SK-N-DZ (cell line): ENCODE data around the gene HIVEP2.

DNA sequence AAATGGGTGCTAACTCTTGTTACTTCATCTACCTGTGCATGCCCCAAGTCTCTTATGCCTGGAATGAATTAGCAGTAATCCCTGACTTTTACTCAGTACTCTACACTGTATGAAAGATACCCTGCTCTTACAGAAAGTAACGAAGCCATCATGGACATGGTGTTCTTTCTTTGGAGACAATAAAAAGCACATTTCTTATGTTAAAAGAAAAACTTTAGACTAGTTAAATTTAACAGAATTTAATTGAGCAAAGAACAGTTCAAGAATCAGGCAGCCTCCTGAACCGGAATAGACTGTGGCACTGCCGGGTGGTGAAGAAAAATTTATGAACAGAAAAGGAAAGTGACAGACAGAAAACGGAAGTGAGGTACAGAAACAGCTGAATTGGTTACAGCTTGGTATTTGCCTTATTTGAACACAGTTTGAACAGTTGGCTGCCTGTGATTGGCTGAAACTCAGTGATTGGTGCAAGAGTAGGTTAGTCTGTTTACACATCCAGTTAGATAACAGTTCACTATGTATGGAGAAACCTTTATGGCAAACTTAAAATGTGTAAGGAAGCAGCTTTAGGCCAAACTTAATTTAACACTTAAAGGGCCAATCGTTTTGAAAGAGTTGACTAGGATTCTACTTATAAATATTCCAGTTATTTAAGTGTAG is 115.9 kb upstream of the CITED2 start:
RAMPAGE:
- cytosol, long total RNA: no peak
- nucleus, long total RNA: no peak

RAMPAGE:
- cytosol, long total RNA: no peak
- nucleus, long total RNA: no peak
Measured at GRCh38 chr6:139587965-139588585, 213.6 kb upstream of the CITED2 start.

DNA sequence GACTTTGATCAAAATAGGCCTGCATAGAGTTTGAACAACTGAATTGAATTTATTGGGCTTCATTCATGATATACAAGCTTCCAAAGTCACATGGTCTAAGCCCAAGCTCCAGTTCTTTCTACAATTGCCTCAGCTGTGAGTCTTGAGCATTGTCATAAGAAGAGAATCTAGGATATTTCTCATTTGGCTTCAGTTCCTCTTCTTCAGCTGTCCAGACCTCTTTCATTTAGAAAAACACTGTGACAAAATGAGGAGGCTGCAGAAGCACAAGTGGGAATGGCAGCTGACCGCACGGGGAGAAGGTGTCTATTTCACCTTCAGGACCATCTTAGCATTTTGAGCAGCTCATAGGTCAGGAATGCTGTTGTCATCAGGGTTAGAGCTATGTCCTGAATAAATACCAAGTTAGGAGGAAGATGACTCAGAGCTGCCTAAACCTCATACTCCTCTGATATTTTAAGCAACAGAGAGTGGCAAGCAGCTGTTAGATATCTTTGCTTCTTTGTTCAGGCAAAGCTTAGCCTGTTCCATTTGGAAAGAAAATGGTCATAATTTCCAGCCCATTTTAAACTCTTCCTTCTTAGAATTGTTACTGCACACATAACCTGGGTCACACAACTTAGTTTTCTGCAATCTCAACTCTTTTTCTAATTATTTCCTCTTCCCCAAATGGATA is 390.1 kb upstream of the CITED2 start:
RAMPAGE:
- cytosol, long total RNA: no peak
- nucleus, long total RNA: no peak

GRCh38 chr6:140148193-140149041 is 774.0 kb upstream of the CITED2 start:
RAMPAGE:
- cytosol, long total RNA: no peak
- nucleus, long total RNA: no peak

RAMPAGE:
- cytosol, long total RNA: no peak
- nucleus, long total RNA: no peak
Measured at GRCh38 chr6:141421385-141421860, 711.3 kb upstream of the GJE1 start.

RAMPAGE:
- cytosol, long total RNA: no peak
- nucleus, long total RNA: no peak
Measured at GRCh38 chr6:141488563-141489049, 644.1 kb upstream of the GJE1 start.

RAMPAGE:
- cytosol, long total RNA: no peak
- nucleus, long total RNA: no peak
Measured at GRCh38 chr6:142147441-142147857, 386 bp downstream of the VTA1 start.

RAMPAGE:
- cytosol, long total RNA: no peak
- nucleus, long total RNA: no peak
Measured at GRCh38 chr6:142376096-142376674, 74.4 kb downstream of the ADGRG6 start.

DNA sequence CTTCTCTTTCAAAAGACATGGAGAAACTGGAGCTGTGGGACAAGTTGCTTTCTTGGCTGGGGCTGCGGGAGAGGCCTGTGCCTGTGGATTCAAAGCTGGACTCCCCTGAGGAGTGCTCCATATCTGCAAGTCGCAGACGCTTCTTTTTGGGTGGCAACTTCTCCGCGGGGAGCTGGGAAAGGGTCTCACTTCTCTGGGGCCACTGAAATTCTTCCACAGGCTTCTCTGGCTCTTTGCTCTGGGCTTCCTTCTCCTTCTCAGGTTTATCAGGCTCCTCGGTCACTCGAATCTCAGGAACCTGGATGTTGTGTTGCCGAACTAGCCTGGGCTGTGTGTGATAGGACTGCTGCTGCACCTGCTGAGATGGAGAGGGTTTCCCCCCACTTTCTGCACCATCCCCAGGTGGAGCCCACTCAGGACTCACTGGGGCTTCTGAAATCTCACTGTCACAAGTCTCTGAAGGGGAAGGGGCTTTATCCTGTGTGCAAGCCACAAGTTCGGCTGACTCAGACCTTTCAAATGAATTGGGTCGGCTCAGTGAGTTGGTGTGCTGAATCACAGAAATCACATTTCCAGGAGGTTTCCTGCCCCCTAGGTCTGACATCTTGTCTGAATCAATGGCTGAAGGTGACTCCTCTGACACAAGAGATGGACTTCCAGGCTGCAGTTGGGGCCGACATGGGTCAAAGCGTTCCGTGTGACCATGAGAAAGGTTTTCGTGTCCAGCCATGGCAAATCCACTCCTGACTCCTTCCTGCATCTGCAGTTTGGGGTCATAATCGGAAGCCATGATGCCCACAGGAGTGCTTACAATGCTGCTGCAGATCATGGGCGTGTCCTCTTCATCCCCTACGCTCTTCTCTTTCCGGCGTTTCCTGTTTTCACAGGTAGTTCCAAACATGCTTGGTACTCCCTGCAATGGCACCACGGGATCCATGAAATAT is 172.9 kb downstream of the HIVEP2 start:
RAMPAGE:
- cytosol, long total RNA: no peak
- nucleus, long total RNA: no peak

DNA sequence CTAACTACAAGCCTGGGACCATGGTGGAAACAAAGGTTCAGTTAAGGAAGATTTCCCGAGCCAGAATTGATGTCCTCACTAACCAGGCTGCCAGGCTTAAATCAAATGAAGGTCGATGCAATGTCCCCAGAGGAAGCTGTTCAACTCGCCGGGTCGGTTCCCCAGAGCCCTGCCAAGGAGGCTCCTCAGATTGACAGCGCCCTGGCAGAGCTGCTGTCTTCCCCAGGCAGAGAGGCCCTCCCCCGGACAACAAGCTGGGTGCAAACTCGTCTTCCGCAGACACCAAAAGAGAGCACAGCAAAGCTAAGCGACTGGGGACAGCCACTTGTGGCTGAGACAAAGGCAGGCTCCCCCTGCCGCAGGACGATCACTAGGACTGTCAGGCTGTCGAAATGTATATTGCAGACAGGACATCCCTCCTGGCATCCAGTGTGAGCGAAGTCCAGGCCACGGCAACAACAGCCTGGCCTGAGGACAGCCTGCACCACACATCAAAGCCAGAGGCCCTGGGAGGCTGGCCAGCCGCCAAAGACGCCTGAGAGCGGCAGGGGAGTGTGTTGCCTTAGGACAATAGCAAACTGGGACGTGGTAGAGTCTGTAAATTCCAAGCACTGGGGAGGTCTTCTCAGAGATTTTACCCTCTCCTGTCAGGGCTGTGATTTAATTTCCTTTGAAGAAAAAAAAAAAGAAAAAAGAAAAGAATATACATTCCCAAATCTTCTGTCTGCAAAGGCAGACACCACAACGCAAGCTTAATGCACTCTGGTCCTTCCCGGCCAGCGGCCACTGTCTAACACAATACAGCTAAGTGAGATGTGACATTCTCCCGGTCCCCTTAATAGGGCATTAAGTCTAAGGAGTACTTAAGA is 99.1 kb downstream of the HIVEP2 start:
RAMPAGE:
- cytosol, long total RNA: no peak
- nucleus, long total RNA: no peak

DNA sequence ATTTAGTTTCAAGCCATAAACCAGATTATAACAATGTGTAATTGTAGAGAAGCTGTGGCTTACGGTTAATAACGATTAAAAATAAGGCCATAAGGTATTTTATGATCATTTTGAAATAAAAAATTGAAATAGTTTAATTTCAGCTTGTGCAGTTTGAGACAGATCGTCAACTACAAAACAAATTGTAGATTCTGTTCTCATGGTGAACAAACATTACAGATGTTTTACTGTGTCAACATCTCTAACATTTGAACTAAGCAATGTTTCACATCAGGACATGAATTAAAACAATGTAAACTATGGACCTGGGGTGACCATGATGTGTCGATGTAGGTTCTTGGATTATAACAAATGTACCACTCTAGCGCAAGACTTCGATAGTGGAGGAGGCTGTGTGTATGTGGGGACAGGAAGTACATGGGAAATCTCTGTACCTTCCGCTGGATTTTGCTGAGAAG is 17.2 kb downstream of the HIVEP2 start:
RAMPAGE:
- cytosol, long total RNA: no peak
- nucleus, long total RNA: no peak

DNA sequence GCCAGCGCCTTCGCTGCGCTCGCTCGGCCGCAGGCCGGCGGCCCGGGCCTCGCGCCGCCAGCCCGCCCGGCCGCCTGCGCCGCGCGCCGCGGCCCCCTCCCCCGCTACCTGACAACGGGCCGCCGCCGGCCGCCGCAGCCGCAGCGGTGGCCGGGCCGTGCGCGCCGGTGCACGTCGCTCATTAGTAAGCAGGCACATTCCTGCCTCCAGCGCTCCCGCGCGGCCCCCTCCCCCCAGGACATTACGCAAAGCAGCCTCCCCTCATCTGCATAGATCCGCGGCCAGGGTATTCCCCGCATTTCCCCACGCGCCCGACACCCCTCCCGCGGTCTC is at the start of gene HIVEP2:
HIVEP2 (minus strand) TSS at position 186 of the 333 bp plus-strand sequence.
RAMPAGE:
- cytosol, long total RNA: no peak
- nucleus, long total RNA: no peak

DNA sequence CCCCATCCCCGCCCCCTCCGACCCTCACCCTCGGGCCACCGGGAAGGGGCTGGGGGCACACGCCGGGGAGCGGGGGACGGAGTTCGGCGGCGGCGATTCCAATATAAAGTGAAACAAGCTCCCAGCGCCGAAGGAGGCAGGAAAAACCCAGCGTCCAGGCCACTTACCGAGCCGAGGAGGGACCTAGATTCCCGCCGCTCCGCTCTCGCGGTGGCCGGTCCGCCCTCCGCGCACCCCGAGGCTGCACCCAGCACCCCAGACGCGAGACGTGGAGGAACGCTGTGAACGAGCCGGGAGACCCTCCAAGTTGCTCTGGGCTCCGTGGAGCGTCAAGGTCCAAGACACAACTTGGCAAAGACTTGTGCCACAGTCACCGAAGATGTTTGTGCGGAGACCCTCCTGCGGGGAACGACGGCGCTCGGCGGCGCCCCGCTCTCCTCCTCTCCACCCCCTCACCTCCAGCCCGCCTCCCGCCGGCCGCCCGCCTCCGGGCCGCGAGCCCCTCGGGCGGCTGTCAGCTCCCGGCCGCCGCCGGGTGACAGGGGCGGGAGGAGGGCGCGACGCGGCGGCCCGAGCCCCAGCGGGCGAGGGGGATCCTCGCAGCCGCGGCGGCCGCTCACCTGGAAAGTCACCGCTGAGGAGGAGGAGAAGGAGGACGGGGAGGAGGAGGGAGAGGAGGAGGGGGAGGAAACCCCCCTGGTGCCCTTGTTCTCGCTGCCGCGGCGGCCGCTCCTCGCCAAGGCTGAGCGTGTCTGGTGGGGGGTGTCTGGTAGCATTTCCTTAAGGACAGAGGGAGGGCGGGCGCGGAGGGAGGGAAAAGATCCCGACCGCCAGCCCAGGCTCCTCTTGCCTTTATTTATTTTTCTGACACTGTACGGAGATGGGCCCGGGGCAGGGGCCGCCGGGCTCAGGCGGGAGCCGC is 609 bp upstream of the HIVEP2 start:
RAMPAGE:
- cytosol, long total RNA: no peak
- nucleus, long total RNA: no peak

RAMPAGE:
- cytosol, long total RNA: no peak
- nucleus, long total RNA: no peak
Measured at GRCh38 chr6:142946246-142946399, 1.1 kb upstream of the HIVEP2 start.

RAMPAGE:
- cytosol, long total RNA: no peak
- nucleus, long total RNA: no peak
Measured at GRCh38 chr6:142948652-142948851, 3.6 kb upstream of the HIVEP2 start.

RAMPAGE:
- cytosol, long total RNA: no peak
- nucleus, long total RNA: no peak
Measured at GRCh38 chr6:143060102-143060619, 528 bp upstream of the AIG1 start.

RAMPAGE:
- cytosol, long total RNA: no peak
- nucleus, long total RNA: no peak
Measured at GRCh38 chr6:143451203-143451402, 498 bp downstream of the PEX3 start.

DNA sequence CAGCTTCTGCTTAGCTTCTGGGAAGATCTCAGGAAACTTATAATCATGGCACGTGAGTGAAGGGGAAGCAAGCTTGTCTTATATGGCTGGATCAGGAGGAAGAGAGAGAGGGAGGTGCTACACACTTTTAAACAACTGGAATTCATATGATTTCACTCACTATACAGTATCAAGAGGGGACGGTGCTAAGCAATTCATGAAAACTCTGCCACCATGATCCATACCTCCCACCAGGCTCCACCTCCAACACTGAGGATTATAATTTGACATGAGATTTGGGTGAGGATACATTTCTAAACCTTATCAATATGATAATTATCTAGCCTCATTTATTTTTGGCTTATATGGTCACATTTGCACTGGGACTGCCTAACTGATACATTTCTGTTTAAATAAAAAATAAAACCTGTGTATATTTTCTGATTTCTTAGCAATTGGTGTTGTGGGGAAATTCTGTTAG is 30.1 kb downstream of the PHACTR2 start:
RAMPAGE:
- cytosol, long total RNA: no peak
- nucleus, long total RNA: no peak

DNA sequence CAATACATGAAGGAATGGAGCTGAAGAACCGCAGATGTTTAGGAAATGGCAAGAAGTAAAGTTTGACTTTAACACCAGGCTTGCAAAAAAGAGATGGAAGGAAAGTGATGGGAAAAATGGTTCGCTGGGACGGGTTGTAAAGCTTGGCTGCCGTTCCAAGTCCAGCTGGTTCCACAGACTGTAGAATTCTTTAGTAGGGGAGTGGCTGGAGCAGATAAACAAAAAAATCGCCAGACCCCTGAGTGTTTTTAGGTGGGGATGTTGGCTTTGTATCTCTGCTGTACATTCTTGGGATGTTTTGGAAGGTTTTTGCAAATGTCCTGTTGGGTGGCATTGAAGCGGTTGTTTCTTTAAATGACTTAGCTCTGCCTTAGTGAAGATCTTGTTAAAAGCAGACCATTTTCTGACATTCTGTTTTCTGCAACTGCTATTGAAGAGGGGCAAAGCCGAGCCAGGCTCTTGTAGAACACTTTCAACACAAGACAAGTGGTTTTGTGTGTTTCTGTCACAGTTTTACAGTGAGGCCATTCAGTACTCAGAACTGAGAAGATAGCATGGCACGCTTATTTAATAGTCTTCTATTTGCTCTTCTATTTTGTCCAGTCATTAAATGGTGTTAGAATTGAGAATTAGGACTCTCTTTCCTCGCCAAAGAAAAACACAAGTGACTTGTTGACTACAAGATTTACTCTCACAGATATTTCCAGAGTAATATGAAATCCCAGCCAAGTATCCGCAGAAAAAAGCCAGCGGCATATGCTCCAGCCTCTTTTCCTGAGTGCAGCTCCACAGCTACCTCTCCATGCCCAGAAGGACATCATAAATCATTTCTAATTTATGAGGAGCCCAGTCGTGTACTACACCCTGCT is 65.7 kb downstream of the PHACTR2 start:
RAMPAGE:
- cytosol, long total RNA: no peak
- nucleus, long total RNA: no peak

RAMPAGE:
- cytosol, long total RNA: no peak
- nucleus, long total RNA: no peak
Measured at GRCh38 chr6:143947726-143948659, 60.1 kb downstream of the PLAGL1 start.